Skin of body (tissue), 2 donors: ENCODE data around the genes SPATA31A5 and TMEM252.

- RAMPAGE, long total RNA = no peak
Measured at GRCh38 chr9:38595755-38596510, 24.5 kb downstream of the ANKRD18A start.

DNA sequence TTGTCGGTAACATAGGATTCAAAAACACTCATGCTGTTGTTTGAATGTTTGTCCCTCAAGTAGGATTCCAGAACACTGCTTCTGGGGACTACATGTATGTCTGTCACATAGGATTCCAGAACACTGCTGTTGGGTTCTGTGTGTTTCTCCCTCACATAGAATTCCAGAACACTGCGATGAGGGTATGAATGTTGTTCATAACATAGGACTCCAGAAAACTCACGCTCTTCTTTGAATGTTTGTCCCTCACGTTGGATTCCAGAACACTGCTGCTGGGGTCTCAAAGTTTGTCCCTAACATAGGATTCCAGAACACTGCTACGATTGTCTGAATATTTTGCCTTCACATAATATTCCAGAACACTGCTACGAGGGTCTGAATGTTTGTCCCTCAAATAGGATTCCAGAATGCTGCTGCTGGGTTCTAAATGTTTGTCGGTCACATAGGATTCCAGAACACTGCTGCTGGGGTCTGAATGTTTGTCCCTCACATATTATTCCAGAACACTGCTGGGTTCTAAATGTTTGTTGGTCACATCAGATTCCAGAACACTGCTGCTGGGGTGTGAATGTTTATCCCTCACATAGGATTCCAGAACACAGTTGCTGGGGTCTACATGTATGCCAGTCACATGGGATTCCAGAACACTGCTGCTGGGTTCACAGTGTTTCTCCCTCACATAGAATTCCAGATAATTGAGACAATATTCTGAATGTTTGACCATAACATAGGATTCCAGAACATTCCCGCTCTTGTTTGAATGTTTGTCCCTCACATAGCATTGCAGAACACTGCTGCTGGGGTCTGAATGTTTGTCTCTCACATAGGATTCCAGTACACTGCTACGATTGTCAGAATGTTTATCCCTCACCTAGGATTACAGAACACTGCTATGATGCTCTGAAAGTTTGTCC lies 202.1 kb downstream of the FOXD4L6 start:
- RAMPAGE, long total RNA = no peak

GRCh38 chr9:40993163-40993613 lies 135.3 kb downstream of the FOXD4L6 start:
- RAMPAGE, long total RNA = no peak

DNA sequence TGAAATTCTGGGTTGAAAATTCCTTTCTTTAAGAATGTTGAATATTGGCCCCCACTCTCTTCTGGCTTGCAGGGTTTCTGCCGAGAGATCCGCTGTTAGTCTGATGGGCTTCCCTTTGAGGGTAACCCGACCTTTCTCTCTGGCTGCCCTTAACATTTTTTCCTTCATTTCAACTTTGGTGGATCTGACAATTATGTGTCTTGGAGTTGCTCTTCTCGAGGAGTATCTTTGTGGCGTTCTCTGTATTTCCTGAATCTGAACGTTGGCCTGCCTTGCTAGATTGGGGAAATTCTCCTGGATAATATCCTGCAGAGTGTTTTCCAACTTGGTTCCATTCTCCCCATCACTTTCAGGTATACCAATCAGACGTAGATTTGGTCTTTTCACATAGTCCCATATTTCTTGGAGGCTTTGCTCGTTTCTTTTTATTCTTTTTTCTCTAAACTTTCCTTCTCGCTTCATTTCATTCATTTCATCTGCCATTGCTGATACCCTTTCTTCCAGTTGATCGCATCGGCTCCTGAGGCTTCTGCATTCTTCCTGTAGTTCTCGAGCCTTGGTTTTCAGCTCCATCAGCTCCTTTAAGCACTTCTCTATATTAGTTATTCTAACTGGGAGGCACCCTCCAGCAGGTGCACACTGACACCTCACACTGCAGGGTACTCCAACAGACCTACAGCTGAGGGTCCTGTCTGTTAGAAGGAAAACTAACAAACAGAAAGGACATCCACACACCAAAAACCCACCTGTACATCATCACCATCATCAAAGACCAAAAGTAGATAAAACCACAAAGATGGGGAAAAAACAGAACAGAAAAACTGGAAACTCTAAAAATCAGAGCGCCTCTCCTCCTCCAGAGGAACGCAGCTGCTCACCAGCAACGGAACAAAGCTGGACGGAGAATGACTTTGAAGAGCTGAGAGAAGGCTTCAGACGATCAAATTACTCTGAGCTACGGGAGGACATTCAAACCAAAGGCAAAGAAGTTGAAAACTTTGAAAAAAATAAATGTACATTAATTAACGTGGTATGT lies 121.6 kb downstream of the FOXD4L6 start:
- RAMPAGE, long total RNA = no peak

DNA sequence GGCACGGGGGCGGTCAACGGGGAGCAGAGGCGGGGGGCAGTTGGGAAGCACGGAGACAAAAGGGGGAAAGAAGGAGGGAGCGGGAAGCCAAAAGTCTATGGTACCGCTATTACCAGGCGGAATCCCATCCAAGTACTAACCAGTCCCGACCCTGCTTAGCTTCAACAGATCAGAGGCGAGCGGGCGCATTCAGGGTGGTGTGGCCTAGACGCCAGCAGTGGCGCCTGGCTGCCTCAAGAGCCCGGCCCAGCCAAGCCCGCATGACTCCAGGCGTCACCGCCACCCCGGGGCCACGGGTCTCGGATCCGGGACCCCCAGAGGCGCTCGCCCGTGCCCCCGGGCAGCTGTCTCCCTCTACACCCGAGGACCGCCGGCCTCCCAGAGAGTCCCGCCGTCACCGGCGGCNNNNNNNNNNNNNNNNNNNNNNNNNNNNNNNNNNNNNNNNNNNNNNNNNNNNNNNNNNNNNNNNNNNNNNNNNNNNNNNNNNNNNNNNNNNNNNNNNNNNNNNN lies 48.3 kb upstream of the ZNG1F start:
- RAMPAGE, long total RNA = no peak

GRCh38 chr9:43140040-43140864 lies 956.8 kb downstream of the SPATA31A6 start:
- RAMPAGE, long total RNA = no peak

- RAMPAGE, long total RNA = no peak
Measured at GRCh38 chr9:60914033-60914557, at the start of gene SPATA31A5. SPATA31A5 (plus strand) TSS chr9:60914407.

GRCh38 chr9:61555059-61555345 lies 365.2 kb downstream of the SPATA31A7 start:
- RAMPAGE, long total RNA = no peak

DNA sequence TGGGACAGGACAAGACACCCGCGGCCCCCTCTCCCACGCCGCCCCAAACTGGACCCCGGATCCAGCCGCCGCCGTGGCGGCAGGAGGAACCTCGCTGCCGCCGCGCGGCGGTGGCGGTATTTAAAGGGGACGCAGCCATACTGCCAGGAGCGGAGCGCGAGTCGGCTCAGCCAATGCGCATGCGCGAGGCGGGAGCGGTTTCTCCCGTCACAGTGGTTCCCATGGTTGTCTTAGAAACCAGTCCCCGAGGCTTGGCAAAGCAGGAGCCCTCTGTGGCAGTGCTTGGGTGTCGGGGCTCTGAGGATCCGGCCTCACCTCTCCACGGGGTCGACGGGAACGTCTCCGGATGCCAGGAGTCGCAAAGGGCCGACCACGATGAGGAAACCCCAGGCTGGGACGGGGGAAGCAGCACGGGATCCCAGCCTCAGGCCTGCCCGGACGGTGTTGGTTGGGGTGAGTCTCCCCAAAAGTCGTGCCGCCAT lies 664.1 kb downstream of the SPATA31A7 start:
- RAMPAGE, long total RNA = no peak

- RAMPAGE, long total RNA = no peak
Measured at GRCh38 chr9:63333052-63333716, 1951.8 kb downstream of the FOXD4L5 start.

GRCh38 chr9:63338075-63339074 lies 1946.6 kb downstream of the FOXD4L5 start:
- RAMPAGE, long total RNA = no peak

DNA sequence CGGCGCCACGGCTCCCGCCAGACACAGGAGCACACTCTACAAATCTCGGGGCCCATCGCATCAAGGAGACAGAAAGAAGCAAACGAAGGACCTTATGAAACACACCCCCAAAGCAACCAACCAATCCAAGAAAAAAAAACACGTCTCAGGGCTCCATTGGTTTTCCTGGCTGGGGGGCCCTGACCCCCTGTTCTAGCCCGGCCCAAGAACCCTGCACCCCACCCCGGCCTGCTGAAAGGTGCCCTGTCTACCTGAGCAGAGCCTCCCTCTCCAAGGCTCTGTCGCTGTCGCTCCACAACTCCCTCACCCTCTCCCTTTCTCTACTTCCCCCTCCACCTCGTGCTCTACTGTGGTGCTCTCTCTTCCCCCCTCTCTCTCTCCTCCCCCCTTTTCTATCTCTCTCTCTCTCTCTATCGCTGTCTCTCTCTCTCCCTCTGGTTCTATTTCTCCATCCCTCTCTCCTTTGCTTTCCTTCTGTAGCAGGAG lies 1471.1 kb downstream of the FOXD4L5 start:
- RAMPAGE, long total RNA = no peak

GRCh38 chr9:63818022-63818595 lies 1466.9 kb downstream of the FOXD4L5 start:
- RAMPAGE, long total RNA = no peak

- RAMPAGE, long total RNA = no peak
Measured at GRCh38 chr9:65811244-65811874, 74.4 kb downstream of the FOXD4L4 start.

DNA sequence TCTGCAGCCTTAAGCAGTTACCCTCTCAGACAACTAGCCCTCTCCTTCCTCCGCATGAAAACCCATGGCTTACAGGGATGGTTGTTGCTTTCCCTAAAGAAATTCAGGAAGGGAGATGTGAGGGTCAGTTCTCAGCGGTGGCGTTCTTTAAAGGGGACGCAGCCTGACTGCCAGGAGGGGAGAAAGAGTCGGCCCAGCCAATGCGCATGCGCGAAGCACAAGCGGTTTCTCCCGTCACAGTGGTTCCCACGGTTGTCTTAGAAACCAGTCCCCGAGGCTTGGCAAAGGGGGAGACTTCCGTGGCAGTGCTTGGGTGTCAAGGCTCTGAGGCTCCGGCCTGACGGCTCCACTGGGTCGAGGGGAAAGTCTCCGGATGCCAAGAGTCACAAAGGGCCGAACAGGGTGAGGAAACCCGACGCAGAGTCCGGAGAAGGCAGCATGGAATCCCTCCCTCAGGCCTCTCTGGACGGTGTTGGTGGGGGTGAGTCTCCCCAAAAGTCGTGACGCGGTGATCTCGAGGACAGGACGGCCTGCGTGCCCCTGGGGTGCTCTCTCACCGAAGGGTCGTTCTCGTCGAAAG lies 140.8 kb upstream of the ANKRD20A1 start:
- RAMPAGE, long total RNA = no peak

DNA sequence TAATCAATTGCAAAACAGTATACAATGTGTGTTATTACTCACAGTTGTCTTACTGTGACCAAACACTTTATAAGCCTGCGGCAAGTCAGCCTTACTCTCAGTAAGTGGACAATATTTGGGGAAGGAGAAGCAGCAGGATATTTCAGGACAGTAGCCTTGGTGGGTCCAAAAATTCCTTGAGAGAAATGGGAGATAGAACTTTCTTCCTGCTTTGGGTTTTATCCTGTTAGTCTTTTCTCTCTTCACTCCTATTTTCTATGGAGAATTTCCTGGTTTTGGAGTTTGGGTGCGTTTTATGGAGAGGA lies 824 bp upstream of the PGM5 start:
- RAMPAGE, long total RNA = no peak

- RAMPAGE, long total RNA = no peak
Measured at GRCh38 chr9:68500310-68501441, 40.0 kb downstream of the TMEM252 start.

DNA sequence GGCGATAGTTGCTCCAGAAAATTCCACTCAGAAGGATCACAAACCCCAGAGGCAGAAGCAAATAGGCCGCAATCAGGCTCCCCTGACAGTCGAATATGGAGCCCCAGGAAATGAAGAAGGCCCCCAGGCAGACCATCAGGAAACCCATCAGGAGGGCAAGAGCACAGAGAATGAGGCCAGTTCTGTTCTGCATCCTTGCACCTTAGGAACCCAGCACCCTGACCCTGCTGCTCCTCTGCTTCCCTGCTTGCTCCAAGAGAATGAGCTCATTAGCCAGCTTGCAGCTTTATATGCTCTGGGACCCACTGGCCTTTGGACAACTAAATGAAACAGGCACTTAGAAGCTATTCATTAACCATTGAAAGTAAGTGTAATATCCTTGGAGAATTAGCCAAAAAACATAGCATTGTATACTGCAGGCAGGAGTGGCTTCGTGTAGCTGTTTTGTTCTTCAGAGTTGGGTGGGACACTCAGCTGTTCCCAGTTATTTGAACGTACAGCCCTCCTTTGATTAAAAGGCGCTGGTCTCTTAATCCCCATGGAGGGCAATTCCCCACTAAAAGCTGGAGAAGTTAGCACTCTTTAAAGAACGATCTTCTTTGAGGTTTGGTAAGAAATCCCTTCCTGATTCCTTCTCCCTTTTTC lies at the start of gene TMEM252:
Gene TMEM252 (minus strand): TSS at position 262 of the 645 bp plus-strand sequence.
- RAMPAGE, long total RNA = no peak

- RAMPAGE, long total RNA = no peak
Measured at GRCh38 chr9:68738352-68738648, 33.3 kb downstream of the PIP5K1B start.

- RAMPAGE, long total RNA = no peak
Measured at GRCh38 chr9:69036350-69036828, 837 bp downstream of the FXN start.